NCI-H460 (cell line): Measurements from ENCODE around the genes CEACAM1, KCNN4, LYPD5, ZNF225 and ZNF234.

DNA sequence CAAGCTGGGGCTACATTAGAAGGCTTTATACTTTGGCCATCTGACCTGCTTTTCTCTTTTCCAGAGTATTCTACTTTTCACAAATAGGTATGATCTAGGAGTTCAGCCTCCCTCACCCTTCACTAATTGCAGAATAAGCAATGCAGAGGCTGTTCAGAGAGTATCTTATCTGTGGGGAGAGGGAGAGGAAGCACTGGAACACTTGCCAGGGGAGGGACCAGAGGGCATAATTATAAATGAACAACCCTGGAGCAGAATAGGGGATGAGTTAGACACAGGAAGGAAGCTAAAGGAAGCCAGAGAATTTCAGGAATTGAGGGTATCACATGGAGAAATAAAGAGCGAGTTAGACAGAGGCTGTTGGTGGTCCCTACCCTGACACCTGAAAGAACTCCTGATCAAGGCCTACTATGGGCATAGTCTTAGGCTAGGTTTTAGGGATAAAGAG is 29.9 kb downstream of the CEACAM1 start:
RAMPAGE:
- cytosol, long total RNA: no peak
- long total RNA: no peak
- nucleus, long total RNA: no peak

GRCh38 chr19:42507428-42507804 is 20.9 kb downstream of the CEACAM1 start:
RAMPAGE:
- cytosol, long total RNA: no peak
- long total RNA: no peak
- nucleus, long total RNA: no peak

DNA sequence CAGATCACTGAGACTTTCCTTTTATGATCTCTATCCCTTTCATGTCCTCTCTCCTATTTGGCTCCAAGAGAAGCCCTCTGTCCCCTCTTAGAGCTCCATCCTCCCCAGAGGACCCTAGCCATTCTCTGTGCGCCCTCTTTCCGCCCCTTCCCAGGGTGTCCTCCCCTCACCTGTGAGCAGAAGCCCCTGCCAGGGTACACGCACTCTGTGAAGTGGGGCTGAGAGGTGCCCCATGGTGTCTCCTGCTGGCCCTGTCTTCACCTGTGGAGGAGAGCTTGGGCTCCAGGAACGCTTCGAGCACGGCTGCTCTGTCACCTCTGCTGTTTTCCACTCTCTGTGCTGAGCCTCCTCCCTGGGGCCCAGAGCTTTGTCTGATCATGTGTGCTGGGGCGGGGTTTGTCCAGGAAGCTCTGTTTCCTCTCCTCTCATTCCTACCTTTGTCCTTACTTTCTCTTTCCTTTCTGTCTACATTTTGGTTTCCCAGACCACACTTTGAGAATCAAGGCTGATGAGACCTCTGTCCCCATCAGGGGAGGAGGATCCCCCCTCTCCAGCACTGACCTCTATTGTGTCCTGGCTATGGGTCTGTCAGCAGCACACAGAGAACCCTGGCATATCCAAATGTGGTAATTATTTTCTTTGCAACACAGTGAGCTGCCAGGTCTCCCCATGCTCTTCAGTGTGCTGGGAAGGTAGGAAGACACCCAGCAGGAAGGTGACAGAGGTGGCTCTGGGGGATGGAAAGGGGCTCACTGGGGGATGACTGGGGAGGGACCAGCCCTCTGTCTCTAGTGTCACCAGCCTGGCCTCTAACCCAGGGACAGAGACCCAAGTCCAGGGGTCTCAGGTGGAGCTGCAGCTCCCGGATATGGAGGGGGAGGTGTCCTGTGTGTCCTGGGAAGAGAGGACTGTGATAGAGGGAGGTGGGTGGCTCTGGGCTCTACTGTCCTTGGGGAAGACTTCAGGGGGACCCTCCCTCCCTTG is at the start of gene CEACAM1:
CEACAM1 (minus strand) TSS at position 341 of the 984 bp plus-strand sequence.
RAMPAGE:
- cytosol, long total RNA: no peak
- long total RNA: no peak
- nucleus, long total RNA: no peak

DNA sequence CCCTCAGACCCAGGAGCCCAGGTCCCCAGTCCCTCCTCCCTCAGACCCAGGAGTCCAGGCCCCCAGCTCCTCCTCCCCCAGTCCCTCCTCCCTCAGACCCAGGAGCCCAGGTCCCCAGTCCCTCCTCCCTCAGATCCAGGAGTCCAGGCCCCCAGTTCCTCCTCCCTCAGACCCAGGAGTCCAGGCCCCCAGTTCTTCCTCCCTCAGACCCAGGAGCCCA is 2.7 kb upstream of the PHLDB3 start:
RAMPAGE:
- cytosol, long total RNA: no peak
- long total RNA: no peak
- nucleus, long total RNA: no peak

DNA sequence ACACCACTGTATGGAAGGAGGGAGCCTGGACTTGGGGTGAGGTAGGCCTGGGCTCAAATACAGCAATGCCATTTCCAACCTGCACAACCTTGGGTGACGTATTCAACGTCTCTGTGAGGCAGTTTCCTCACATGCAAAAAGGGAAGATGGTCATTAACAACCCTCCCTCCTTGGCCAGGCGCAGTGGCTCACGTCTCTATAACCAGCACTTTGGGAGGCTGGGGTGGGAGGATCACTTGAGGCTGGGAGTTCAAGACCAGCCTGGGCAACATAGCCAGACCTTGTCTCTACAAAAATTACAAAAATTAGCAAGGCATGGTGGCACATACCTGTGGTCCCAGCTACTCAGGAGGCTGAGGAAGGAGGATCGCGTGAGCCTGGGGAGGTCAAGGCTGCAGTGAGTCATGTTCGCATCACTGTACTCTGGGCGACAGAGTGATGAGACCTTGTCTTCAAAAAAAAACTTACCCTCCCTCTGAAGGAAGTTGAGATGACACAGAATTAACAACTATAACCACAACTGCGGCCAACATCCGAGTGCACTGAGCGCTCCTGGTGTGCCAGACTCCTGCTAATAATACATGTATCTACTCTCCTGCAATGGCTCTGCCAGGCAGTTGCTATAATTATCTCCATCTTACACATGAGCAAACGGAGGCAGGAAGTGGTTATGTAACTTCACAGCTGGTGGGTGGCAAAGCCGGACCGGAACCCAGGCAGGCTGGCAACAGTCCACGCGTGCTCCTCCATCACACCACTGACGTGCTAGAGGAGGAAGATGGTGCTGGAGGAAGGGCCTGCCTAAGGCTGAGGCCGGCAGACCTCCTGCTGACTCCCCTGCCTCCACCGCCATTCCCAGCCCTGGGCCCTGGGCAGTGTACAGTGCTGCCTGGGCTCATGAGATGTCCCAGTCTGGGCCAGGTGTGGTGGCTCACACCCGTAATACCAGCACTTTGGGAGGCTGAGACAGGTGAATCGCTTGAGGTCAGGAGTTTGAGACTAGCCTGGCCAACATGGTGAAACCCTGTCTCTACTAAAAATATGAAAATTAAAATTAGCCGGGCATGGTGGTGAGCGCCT is 12.7 kb downstream of the XRCC1 start:
RAMPAGE:
- cytosol, long total RNA: no peak
- long total RNA: no peak
- nucleus, long total RNA: no peak

DNA sequence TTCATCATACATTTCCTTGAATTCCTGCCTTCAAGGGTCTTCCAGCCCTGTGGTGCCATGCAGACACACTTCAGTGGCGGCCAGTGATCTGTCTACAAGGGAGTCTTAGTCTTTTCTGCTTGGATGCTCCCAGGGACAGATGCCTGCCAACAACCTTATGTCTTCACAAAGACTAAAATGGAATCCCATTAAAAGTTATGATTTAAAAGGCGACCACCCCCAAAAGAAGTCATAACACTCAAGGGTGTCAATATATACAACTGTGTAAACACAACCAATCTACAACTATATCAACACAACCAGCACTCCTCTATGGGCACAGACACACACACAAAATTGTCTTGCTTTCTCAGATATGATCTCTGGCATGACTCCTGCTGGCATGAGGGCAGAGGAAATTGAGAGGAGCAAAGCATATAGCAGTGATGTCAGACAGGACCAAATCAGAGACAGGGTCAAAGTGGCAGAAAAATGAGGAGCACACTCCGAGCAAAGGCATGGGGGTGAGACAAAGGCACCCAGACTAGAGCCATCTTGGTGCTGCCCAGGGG is 9.7 kb downstream of the IRGQ start:
RAMPAGE:
- cytosol, long total RNA: no peak
- long total RNA: no peak
- nucleus, long total RNA: no peak

RAMPAGE:
- cytosol, long total RNA: no peak
- long total RNA: no peak
- nucleus, long total RNA: no peak
Observed at GRCh38 chr19:43619767-43620159, 334 bp upstream of the ZNF428 start.

RAMPAGE:
- cytosol, long total RNA: no peak
- long total RNA: no peak
- nucleus, long total RNA: no peak
Observed at GRCh38 chr19:43622737-43623144, 3.3 kb upstream of the ZNF428 start.

DNA sequence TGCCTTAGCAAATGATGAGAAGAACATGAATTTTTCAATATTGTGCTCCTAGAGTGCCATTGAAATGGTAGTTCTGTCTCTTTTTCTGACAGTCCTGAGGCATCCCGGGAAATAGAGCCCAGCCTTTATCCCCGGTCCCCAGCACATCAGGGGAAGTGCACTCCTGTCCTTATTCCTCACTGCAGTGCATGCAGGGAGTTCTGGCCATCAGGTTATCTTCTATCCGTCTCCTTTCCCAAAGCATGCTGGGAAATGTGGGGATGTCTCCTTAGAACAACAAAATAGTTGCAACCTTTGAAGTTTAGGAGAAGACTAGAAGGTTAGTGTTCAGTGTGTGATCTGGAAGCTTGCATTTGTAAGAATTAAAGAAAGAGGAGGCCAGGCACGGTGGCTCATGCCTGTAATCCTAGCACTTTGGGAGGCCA is 7.5 kb upstream of the CADM4 start:
RAMPAGE:
- cytosol, long total RNA: no peak
- long total RNA: no peak
- nucleus, long total RNA: no peak

GRCh38 chr19:43668403-43669539 is 1.2 kb downstream of the PLAUR start:
RAMPAGE:
- cytosol, long total RNA: no peak
- long total RNA: no peak
- nucleus, long total RNA: no peak

DNA sequence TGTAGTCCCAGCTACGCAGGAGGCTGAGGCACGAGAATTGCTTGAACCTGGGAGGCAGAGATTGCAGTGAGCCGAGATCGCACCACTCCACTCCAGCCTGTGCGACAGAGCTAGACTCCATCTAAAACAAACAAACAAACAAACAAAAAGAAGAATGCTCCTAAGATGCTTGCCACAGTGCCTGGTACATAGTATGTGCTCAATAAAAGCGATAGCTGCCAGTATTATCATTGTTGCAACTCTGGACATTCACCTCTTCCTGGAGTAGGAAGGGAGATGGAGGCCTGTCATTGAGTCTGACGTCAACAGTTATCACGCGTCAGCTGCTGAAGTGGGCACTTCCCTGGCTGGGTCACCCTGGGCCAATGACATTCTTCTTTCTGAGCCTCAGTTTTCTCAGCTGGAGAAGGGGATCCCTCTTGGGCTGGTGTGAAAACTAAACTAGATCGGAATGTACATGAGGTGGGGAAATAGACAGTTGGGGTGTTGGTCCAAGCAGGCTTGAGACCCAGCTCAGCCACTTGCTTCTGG is 4.2 kb upstream of the PLAUR start:
RAMPAGE:
- cytosol, long total RNA: no peak
- long total RNA: no peak
- nucleus, long total RNA: no peak

DNA sequence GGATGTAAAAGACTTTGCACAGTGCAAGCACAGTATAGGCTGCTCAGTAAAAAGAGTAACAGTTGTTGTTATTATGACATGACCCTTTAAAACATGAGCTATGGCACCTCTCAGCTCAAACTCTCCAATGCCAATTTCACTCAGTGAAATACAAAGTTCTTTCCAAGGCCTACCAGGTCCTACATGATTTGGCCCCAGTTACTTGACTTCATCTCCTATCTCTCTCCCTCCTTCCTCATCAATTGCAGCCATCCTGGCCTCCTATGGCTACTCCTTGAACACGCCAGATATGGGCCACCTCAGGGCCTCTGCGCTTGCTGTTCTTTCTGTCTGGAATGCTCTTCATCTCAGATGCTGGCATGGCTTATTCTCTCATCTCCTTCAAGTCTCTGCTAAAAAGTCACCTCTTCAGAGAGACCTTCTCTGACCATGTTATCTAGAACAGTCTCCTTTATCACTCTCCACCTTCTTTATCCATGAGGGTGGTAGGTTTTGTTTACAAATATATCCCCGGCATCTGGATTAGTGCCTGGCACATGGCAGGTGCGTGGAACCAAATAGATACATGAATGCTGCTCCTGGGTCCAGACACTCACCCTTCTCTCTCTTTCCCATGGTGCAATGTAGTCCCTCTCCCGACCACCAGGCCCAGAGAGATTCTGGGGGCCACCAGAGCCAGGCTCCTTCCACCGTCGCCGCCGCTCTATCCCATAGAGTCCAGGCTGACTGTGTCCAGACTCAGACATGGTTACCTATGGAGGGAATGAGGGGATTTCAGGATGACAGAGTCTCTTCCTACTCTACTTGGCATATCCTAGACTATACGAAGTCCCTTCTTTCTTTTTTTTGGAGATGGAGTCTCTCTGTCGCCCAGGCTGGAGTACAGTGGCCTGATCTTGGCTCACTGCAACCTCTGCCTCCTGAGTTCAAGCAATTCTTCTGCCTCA is 4.5 kb downstream of the SMG9 start:
RAMPAGE:
- cytosol, long total RNA: no peak
- long total RNA: no peak
- nucleus, long total RNA: no peak

GRCh38 chr19:43754136-43754821 is 483 bp downstream of the SMG9 start:
RAMPAGE:
- cytosol, long total RNA: no peak
- long total RNA: no peak
- nucleus, long total RNA: no peak

RAMPAGE:
- cytosol, long total RNA: start-site peak on the minus strand at chr19:43780954-43781188, 14 and 14 reads in 2 replicates
- long total RNA: no peak
- nucleus, long total RNA: no peak
Observed at GRCh38 chr19:43780431-43781698, at the start of gene KCNN4. Gene KCNN4, minus strand, starts transcription at chr19:43780973.

GRCh38 chr19:43802310-43802718 is at the start of gene LYPD5:
Gene LYPD5, minus strand, starts transcription at chr19:43802447.
RAMPAGE:
- cytosol, long total RNA: no peak
- long total RNA: no peak
- nucleus, long total RNA: no peak

DNA sequence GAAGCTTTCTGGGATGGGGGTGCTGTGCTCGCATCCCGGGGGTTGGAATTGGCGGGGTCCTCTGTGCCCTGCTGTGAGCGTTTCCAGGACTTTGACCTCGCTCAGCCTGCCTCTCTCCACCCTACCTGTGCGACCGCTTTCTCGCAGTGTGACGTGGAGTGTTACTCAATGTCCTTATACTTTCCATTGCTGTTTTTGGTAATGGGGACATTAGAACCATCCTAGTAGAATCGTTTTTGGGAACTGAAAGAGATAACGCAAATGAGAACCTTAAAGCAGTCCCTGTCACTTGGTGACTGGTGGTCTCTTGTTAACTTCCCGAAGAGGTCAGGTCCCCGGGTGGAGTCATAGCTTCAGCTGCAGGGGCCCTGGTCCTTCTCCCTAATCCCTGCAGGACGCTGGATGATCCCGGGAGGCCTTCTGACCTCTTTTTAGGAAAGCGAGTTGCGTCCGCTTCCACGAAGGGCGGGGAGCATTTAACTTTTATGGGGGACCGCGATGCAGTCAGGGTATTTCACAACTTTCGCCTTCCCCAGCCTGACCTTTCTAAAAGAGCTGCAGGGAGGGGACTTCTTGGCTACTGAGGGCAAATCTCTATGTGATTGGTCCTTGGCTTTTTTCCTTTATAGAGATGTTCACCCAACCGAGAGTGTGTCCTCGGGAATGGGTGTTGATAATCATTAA is 534 bp downstream of the ZNF230 start:
RAMPAGE:
- cytosol, long total RNA: no peak
- long total RNA: no peak
- nucleus, long total RNA: no peak

RAMPAGE:
- cytosol, long total RNA: no peak
- long total RNA: no peak
- nucleus, long total RNA: no peak
Observed at GRCh38 chr19:44065928-44067120, 5.6 kb upstream of the ZNF284 start.

RAMPAGE:
- cytosol, long total RNA: no peak
- long total RNA: no peak
- nucleus, long total RNA: no peak
Observed at GRCh38 chr19:44085969-44087046, 7.9 kb upstream of the ZNF224 start.

RAMPAGE:
- cytosol, long total RNA: start-site peak on the plus strand at chr19:44113377-44113434, 13 and 16 reads in 2 replicates
- long total RNA: no peak
- nucleus, long total RNA: no peak
Observed at GRCh38 chr19:44112732-44113904, at the start of gene ZNF225. Gene ZNF225, plus strand, starts transcription at chr19:44113399.

RAMPAGE:
- cytosol, long total RNA: start-site peak on the plus strand at chr19:44141574-44141615, 75 and 98 reads in 2 replicates
- long total RNA: start-site peak on the plus strand at chr19:44141550-44141583, 24 and 154 reads in 2 replicates
- nucleus, long total RNA: start-site peak on the plus strand at chr19:44141553-44141627, 134 and 39 reads in 2 replicates
Observed at GRCh38 chr19:44140741-44141988, at the start of gene ZNF234. Gene ZNF234, plus strand, starts transcription at chr19:44141554.